ENCODE measurements around a stretch of chr6.

DNA sequence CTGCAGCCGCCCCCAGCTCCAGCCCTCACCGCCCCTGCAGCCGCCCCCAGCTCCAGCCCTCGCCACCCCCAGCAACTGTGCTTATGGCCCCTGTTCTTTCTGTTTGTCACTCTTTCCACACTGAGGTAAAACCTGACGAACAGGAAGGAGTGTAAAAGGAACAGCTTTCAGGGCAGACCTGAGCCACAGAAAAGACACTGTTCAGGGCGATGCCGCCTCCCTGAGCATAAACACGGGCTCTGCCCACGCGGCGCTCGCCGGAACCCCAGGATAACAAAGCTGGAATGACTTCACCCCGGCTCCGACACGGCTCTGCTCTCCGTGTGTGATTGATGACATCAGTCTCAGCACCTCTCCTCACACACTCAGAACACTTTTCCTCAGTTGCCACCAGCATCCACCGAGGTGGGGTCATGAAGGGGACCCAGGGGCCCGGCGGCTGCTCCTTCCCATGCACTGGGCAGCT lies 43.8 kb downstream of the DLL1 start:
- RRBS: 71% methylated on average over 2 of the region's 20 CpGs

- RRBS: no CpG with 5 or more reads among the region's 63 CpGs
These were observed 10.7 kb downstream of the DLL1 start for GRCh38 chr6:170279794-170281048.

DNA sequence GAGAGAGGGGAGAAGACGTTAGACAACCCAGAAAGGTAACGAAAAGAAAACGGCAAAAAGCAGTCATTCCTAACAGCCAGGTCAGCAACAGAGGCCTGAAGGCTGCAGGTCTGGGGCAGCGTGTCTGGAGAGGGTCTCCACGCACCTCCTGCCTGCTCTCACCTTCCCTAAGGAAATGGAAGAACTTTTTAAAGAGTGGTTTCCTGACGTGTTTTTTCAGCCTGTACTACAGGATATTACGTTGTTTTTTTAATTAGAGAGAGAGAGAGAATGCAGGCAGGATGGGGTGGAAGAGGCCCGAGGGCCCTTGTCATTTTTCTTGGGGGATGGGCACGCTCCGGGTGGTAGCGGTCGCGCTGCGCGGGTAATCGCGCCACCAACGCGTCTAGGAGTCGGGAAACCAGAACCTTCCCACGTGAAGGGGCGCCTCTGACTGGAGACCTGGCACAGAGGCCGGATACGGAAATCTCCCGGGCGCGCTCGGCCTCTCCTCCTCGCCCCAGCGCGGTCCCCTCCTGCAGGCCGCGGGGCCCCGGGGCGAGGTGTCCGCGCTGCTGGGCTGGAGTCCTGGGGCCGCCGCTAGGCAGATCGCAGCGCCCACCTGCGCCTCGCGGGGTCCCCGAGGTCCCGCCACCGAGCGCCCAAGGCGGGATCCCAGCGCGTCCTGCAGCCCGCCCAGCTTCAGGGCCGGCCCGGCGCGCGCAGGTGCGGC lies 1.9 kb downstream of the DLL1 start:
- RRBS: 5% methylated on average over 10 of the region's 58 CpGs

GRCh38 chr6:170297852-170298276 lies 7.0 kb upstream of the DLL1 start:
- RRBS: no CpG with 5 or more reads among the region's 4 CpGs

DNA sequence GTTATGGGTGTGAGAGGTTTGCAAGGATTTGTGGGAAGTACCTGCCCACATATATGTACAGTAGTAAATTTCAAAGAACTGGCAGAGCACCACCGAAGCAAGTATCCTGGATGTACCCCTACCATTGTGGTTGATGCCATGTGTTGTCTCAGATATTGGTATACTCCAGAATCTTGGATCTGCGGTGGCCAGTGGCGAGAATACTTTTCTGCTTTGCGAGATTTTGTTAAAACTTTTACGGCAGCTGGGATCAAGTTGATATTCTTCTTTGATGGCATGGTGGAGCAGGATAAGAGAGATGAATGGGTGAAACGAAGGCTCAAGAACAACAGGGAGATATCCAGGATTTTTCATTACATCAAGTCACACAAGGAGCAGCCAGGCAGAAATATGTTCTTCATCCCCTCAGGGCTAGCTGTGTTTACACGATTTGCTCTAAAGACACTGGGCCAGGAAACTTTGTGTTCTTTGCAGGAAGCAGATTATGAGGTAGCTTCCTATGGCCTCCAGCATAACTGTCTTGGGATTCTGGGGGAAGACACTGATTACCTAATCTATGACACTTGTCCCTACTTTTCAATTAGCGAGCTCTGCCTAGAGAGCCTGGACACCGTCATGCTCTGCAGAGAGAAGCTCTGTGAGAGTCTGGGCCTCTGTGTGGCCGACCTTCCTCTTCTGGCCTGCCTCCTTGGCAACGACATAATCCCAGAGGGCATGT lies 11.0 kb downstream of the FAM120B start:
- RRBS: no CpG with 5 or more reads among the region's 11 CpGs

DNA sequence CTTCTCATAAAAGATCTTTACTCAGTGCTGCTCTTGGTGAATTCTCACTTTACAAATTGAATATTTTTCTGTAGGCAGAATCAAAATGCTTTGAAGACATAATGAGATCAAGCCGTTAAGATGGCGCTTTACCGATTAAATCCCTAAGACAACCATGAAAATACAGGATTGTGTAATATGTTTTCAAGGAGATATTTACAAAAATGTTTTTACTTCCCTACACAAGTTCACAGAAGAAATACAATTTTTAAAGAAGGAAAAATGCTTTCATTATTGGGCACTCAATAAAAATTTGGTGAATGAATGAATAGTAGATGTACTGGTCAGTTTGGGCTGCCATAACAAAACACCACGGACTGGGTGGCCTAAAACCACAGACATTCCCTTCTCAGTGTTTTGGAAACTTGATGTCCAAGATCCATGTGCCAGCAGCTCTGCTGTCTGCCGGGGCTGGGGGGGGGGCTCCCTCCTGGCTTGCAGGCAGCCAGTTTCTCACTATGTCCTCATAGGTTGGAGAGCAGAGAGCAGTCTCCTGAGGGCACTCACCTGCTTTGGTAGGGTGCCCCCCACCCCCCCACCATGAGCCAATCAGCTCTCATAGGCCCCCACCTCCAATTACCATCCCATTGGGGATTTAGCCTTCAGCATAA lies 61.9 kb downstream of the FAM120B start:
- RRBS: no CpG with 5 or more reads among the region's 5 CpGs

- RRBS: no CpG with 5 or more reads among the region's 21 CpGs
These were observed 114.8 kb downstream of the PSMB1 start for GRCh38 chr6:170438197-170438829.

GRCh38 chr6:170612450-170612954 lies 28.1 kb upstream of the PDCD2 start:
- RRBS: no CpG with 5 or more reads among the region's 30 CpGs